ENCODE data around the gene CSTF3.

DNA sequence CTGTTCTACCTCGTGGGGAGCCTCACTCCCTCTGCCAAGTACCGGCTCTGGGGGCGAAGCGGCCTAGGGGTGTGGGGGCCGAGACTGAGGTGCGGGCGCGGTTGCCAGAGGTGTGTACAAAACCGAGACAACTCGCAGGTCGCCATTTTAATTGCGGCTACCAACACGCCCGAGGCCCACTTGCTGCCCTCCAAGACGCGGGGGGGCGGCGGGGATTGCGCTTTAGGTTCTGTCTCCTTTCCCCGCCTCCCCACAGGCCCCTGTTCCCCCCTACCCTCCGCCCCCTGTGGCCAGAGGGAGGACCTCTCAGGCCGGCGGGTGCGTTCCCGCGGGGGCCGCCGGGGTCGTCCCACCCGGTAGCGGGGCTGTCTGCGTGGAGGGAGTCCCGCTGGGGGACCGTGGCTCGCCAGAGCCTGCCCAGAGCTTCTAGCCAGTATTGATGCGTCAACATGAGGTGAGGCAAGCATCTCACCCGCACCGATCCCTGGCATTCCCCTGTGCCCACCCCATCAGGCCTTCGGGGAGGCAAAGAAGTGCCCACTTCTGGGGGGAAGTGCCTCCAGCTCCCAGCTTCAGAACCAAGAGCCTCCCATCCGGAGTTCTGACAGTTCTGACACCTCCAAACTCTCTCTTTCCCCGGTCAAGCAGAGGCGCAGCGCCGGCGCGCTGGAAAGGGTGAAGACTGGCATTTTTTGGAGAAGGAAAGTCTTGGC lies 2.9 kb upstream of the PAX6 start:
- PRO-cap = no peak

- PRO-cap = no peak
Measured at GRCh38 chr11:31815531-31816720, 4.8 kb upstream of the PAX6 start.

GRCh38 chr11:31817131-31818268 lies 6.4 kb upstream of the PAX6 start:
- PRO-cap = no peak

- PRO-cap = no peak
Measured at GRCh38 chr11:32087918-32088775, 2.7 kb upstream of the RCN1 start.

DNA sequence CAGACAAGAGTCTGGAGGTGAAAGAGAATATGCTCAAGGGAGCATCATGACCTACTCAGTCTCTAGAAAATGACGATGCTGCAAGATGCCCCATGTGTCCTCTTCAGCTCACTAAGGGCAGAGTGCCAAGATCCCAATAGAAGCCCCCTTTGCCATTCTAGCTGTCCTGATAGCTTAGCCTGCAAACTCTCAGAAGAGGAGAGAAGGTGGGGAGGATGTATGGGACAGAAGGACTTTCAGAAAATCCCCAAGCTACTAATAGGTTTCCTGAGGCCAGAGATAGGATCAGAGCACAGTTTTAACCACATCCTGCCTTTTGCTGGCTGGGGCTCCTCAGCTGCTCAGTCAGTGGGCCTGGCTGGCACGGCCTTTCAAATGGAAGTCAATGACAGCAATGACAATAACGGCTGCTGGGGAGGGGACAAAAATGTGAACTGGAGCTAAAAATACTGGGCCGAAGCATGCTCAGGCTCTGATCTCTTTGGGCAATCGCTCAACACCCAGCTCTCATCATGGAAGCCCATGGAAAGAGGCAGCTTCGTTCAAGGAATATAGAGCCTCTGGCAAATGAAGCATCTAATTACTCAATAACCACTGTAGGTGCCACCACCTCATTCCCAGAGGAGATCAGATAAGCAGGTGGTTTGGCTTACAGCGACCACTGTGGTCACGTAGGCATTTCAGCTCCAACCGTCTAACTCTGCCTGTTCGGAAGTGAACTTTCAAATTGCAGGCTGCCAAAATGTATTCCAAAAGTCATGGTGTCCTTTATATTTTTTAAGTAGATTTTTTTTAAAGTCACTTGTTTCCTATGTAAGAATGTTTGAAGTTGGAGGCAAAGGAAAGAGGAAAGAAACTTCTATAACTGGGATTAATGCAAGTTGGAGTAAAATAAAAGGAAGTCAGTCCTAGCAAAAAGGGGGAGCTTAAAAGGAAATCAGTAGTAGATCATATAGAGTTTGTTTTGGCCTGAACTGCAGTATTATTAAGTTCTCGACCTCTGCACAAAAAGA lies 14.3 kb downstream of the WT1 start:
- PRO-cap = no peak

DNA sequence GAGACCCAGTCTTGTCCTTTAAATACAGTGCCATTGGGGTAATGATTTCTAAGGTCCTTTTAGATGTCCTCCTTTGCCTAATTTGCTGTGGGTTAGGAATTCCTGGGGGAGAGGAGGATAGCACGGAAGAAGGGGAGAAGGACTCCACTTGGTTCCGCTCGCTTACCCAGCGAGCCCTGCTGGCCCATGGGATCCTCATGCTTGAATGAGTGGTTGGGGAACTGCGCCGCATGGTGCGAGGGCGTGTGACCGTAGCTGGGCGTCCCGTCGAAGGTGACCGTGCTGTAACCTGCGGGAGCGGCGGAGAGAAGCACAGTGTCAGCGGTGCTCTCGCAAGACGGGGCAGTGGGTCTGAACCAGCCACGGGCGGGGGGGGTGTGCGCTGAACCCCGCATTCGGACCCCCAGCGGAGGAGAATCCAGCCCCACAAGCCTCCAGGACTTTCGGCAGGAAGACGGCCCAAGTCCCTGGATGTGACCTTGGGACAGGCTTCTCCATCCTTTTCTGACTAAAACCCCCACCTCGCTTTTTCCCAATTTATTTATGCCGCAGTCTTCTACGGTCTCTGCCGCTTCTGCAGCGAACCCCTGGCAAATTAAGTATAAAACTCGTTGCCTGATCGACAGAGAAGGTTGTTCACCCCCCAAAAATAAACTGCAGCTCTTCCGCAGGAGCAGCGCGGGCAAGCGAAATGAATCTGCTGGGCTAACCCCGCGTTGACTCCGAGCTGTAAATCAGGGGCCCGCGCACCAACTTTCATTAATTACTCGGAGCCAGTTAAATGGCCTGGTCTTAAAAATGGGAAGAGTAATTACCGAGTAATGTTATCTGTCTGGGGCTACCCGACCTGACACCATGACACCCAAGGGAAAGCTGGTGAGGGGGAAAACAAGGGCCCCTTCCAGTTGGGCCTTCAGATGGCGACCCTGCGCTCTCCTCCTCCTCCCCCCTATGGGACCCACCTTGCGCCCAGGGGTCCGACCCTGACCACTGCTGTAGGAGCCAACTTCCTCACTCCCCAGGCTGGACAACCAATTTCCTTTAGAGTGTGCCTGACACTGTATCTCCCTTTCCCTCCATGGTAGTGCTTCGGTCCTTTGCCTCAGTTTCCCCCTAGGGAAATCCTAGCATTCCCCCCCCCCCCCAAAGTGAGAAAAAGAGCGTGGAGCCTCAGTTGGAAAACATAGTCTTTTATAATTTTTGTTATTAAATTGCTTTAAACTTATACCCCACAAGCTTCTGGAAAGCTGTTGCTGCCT lies 6.6 kb downstream of the WT1 start:
- PRO-cap = no peak

- PRO-cap = no peak
Measured at GRCh38 chr11:32429765-32430286, 5.5 kb downstream of the WT1 start.

GRCh38 chr11:32829185-32829470 lies 599 bp upstream of the PRRG4 start:
- PRO-cap = no peak

- PRO-cap = no peak
Measured at GRCh38 chr11:32931952-32932671, 39.5 kb downstream of the QSER1 start.

- PRO-cap = no peak
Measured at GRCh38 chr11:32987912-32988203, 27.8 kb upstream of the DEPDC7 start.

DNA sequence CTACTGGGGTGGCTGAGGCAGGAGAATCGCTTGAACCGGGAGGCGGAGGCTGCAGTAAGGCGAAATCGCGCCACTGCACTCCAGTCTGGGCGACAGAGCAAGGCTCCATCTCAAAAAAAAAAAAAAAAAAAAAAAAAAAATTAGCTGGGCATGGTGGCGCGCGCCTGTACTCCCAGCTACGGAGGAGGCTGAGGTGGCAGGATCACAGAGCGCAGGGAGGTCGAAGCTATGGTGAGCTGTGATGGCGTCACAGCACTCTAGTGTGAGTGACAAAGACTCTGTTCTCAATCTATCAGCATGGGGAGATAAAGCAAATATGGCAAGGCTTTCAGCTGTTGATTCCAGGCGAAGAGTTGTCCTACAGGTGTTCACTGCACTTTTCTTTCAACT lies 1.8 kb downstream of the CSTF3 start:
- PRO-cap = no peak

DNA sequence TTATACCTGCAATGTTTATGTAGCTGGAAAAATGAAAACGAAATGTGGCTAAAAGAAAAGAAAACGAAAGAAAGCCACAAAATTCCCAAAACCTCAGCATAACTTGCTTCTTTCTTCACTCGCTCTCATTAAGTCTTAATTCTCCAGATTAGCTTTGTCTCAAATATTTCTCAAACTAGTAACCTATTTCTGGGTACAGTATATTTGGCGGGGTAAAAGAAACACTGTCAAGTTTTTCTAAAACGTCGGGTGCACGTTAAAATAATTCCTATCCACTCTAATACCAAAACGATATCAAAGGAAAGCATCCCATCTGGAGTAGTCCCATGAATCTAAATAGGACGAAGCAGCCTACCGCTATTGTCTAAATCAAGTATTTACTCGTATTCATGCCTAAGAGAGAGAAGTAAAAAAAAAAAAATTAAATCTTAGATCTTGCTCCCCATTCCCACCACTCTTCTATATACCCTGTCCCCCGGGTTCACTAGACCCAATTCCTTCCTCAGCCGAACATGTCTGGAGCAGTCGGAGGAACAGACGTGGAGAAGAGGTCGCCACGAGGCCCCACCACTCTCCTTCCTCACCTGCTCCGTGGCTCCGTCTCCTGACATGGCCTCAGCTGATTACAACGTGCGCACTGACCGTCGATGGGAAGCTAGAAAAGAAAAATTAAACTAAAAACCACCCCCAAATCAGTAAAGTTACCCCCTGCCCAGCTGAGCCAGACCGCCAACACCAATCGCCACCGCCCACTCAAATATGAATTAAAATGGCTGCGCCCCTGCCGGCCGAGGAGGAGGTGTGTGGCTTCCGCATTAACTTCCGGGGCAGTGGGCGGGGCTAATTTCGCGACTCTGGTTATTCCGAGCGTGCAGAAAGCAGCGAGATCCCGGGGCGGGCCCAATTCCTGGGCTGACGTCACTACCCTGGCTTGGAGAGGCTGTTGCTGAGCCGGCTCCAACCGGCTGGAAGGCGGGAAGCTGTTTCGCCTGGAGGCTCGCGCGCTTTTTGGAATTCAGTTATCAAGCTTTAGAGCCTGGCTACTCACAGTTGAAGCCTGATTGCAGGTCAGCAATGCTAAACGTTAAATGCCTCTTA lies at the start of gene CSTF3:
Gene CSTF3, minus strand, starts transcription at position 766 of the 1,098 bp plus-strand sequence.
- PRO-cap = unidirectional peak, minus-strand start at position 755 of the sequence

DNA sequence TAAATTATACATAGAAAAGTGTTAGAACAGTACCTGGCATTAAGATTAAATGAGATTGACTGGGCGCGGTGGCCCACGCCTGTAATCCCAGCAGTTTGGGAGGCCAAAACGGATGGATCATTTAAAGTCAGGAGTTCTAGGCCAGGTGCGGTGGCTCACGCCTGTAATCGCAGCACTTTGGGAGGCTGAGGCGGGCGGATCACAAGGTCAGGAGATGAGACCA lies 764 bp upstream of the CSTF3 start:
- PRO-cap = no peak

DNA sequence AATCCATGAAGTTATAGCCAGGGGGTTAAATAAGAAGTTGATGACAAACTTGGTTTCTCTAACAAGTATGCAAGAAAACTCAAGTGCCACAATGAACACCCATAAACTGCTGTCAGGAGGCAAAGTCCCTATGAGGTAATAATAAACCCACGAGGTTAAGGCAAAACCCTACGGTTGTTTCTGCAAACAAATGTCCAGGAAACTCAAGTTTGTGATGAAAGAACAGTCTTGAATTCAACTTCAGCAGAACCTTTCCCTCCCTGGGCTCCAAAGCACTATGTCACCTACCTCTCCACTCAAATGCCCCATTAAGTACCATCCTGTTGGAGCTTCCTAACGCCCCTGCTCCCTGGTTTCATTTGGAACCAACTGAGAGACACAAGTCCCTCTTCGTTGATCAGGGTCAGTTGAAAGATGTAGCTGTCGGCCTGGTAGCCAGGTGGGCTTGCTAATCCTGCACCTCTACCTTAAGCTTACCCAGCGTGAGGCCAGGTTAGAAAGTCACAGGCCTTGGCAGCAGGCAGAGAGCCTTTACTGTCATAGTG lies 2.6 kb upstream of the C11orf91 start:
- PRO-cap = no peak

DNA sequence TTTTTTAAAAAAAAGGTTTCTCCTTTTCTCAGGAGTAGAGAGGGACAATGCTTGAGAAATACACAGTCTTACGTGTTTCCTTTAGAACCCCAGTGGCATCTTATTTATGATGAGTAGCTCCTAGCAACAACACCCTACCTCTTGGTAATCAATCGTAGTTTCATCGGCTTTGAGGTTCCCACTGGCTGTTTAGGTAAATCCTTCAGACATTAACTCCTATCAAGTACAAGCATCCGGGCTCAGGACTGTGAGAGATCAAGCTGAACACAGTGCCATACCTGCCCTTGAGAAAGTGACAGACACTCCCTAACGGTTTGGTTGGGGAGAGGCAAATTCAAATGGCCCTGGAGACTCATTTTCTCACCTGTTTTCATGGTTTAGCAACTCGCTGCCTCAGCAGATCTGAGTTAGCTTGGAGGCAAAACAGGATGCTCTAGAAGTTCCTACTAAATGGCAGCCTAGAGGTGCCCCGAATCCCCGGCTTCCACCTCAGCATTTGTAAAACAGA lies 3.5 kb upstream of the FBXO3 start:
- PRO-cap = no peak

- PRO-cap = no peak
Measured at GRCh38 chr11:34071500-34072137, 20.1 kb downstream of the CAPRIN1 start.

DNA sequence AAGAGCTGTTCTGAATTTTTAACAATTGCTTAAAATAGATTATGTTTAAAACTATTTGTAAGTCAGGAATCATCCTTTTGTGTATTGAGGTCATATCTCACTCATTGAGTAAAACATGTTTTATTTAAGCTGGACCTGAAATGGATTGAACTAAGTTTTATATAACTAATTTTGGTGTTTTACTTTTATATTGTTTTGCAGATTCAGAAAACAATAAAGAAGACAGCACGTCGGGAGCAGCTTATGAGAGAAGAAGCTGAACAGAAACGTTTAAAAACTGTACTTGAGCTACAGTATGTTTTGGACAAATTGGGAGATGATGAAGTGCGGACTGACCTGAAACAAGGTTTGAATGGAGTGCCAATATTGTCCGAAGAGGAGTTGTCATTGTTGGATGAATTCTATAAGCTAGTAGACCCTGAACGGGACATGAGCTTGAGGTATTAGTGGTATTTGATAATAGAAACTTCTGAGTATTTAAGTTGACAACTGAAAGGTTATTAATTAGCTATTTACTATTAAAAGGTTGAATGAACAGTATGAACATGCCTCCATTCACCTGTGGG lies 24.6 kb downstream of the CAPRIN1 start:
- PRO-cap = no peak

- PRO-cap = no peak
Measured at GRCh38 chr11:34093101-34093809, 12.2 kb upstream of the NAT10 start.

GRCh38 chr11:34142100-34142600 lies 36.7 kb downstream of the NAT10 start:
- PRO-cap = no peak

GRCh38 chr11:34345258-34345748 lies 12.5 kb downstream of the ABTB2 start:
- PRO-cap = no peak

All from mesenteric fat pad (tissue), 1 donor.